A375 (cell line): ENCODE data around the genes ZFYVE1, PAPLN and NUMB.

GRCh38 chr14:71574836-71575405 lies 254.6 kb downstream of the SIPA1L1 start:
- RAMPAGE, long total RNA: no peak

- RAMPAGE, long total RNA: no peak
Measured at GRCh38 chr14:71585949-71586571, 265.8 kb downstream of the SIPA1L1 start.

- RAMPAGE, long total RNA: no peak
Measured at GRCh38 chr14:71918786-71919314, 13.4 kb upstream of the RGS6 start.

DNA sequence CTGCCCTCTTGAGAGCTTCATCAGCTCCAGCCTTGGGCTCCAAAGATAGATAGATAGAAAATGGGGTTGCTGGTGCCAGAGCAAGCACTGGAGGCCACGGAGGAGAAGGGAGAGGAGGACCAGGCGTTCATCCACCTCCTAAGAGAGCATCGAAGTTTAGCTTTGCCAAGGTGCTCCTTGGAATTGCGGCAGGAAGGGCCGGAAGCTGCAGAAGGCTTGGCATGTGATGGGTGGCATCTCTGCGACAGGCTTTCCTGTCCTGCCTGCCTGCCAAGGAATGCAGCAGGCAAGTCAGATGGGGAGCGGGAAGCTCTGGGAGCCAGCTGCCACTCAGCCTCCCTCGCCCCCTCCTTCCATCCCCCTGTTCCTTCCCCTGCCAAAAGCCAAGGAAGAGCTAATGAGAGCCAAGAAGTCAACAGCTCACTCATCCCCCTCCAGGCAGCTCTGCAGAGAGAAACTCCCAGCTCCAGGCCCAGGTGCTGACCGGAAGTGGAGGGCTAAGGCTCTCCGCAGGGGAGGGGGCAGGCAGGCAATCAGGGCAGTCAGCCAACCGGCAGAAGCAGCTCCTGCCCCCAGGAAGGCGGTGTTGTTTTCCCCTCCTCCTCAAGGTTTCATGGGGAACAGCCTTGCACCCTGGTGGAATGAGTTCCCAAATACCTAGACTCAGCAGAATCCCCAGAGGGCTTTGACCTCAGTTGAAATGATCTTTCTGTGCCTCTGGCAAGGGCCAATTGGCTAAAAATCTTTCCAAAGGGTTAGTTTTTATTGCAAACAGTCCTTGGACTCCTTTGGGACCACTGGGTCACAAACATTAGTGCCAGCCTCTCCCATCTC lies 349.3 kb downstream of the DPF3 start:
- RAMPAGE, long total RNA: no peak

- RAMPAGE, long total RNA: no peak
Measured at GRCh38 chr14:72562284-72562624, 331.6 kb downstream of the DPF3 start.

DNA sequence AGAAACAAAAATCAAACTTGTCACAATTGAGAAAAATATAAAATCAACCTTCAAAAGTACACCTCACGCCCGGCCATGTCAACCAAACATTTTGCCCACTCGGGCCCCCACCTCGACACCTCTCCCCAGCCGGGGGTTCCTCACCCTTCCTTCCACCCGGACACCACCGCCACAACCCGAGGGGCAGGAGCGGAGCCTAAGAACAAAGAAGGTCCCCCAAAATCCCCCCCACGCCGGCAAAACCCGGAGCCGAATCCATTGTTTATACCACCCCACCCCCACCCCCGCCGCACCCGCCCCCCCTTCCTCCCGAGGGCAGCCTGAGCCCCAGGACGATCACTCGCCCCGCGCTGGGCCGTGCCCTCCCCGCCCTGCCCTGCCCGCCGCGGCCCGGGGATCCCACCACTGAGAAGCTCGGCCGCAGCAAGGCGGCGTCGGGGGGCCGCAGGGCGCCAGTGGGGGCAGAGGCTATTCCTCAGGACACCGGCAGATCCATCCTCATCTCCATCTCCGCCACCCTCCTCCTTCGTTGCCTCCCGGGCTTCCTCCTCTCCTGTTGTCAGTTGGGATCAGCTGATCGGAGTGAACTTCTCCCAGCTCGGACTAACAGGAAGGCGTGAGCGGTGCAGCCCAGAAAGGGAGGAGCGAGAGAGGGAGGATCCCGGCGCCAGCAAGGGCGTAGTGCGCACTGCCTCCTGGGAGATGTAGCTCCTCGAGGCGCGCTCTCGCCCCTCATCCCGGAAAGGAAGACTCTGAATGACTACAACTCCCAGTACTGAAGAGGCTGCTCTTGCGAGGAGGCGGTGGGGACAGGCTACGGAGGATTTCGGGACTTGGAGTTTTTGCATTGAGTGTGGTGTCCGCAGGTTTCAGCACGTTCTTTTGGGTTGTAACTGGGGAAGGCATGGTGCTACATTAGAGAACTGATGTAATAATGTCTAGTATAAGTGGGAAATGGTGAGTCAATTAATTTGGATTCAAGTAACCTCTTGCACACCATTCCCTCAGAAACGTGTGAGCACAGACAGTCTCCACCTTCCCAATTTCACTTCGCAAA lies at the start of gene ZFYVE1:
Gene ZFYVE1 (minus strand): TSS at position 584 of the 1,057 bp plus-strand sequence.
- RAMPAGE, long total RNA: no peak

- RAMPAGE, long total RNA: no peak
Measured at GRCh38 chr14:73083607-73083908, 25.2 kb downstream of the RBM25 start.

GRCh38 chr14:73129194-73130369 lies 6.7 kb upstream of the PSEN1 start:
- RAMPAGE, long total RNA: no peak

- RAMPAGE, long total RNA: no peak
Measured at GRCh38 chr14:73140650-73141548, 4.6 kb downstream of the PSEN1 start.

GRCh38 chr14:73237019-73237654 lies at the start of gene PAPLN:
PAPLN (plus strand) TSS chr14:73237506.
- RAMPAGE, long total RNA: no peak

DNA sequence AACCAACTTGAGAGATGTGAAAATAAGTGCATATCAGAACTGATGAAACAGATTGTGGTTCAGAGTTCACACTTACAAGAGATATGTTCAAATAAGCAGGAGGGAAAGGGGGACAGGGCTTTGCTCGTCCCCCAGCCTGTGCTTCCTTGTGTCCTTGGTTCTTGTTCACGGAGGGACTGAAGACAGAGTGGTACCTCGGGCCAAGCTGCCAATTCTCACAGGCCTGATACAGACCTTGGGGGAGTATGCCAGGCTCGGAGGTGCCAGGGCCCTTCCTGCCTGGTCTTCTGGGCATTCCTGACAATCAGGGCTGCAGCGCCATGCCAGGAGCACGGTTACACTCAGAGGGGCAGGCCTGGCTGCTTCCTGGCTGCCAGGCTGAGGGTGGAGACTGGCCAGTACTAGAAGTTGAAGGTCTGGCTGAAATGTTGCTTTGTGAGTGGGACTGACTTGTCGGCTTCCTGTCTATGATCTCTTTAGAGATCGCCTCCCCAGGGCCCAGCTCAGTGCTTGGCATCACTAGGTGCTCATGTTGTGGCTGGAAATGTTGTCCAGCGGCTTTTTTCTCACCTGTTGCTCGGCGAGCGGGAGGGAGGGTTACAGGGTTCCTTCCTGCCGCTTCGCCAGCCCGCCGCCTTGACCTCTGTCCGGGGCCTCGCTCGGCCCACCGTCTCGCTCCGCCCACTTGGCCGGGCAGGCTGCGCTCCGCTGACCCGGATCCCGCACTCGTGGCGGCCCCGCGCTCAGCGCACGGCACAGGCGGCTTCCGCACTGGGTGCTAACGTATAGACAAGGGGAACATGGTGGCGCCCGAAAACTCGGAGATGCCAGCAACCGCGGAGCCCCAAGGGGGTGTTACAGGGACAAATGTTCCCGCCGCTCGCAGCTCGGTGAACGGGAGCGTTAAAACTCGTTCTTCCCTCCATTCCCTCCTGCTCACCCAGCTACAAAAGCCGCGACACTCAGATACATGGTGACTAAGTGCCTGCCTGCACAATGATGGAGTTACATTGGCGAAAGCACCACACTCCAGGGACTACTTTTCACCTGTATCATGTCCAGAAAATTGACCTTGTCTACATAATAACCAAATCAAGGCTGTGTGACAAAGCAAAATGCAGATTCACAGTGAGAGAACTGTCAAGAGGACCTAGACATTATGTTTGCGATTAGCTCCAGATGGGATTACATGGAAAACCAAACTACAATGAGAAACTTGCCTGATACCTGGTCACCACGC lies 32.6 kb downstream of the PAPLN start:
- RAMPAGE, long total RNA: no peak

GRCh38 chr14:73457847-73458651 lies at the start of gene NUMB:
NUMB (minus strand) TSS chr14:73458546.
- RAMPAGE, long total RNA: start-site peak on the minus strand at chr14:73458528-73458586, 36 and 11 reads in 2 replicates

- RAMPAGE, long total RNA: no peak
Measured at GRCh38 chr14:73458734-73459030, 336 bp upstream of the NUMB start.

DNA sequence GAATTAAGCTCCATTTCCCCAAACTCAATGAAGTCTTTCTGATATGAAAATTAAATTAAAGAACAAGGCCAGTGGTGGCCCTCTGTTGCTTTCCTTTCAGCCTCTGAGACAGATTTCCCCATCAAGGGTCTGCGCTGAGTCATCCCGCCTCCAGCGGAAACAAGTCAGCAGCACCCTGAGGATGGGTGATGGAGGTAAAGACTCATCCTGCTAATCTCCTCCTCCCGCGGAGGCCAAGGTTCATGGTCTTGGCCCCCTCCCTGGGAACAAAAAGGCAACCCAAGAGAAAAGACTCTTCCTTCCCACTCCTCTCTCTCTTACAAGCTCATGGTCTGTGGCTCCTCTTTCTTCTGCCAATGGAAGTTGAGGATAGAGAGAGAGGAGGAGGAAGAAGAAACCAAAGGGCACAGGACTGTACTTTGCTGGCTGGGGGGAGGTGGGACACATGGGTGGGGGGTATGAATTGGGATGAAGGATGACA lies 9.1 kb upstream of the NUMB start:
- RAMPAGE, long total RNA: no peak

DNA sequence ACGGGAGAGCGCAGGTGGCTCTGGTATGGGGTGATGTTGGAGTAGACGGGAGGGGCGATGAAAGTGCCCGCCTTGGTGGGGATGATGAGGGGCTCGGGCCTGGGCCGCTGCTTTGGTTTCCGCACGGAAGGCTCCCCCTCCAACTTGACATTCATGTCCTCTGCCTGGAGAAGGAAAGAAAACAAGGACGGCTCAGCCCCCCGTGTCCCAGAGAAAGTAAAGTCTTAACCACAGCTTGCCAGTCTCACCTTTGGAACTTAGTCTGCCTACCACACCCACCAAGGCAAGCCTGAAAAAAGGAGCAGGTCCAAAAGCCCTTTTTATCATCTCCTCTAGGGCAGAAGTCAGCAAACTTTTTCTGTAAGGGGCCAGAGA lies 15.6 kb upstream of the PNMA1 start:
- RAMPAGE, long total RNA: no peak

DNA sequence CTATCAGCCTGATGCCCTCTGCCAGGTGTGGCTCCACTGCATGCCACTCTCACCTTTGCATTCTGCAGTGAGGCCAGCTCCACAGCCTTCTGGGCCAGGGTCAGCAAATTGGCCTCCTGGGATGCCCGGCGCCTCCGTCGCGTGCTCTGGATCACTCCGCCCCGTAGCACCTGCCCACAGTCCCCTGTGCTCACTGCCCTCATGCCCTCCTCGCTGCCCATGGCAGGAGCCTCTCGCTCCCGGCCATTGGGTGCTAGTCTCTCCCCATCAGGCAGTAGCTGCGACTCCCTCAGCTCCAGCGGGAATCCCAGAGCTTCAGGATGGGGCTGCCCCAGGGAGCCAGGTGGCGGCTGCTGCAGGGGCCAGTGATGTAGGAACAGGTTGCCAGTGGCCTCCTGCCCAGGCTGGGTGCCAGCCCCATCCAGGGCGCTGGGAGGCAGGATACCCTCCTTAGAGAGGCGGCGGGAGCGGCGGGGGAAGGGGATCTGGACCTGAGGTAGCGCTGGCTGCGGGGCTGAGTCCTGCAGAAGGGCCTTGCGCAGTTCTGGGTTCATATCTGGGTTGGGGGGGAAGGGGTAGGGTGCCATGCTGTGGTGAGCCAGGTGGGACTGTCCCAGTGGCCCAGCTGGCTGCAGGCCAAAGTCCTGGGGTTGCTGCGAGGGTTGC lies 21.5 kb downstream of the MIDEAS start:
- RAMPAGE, long total RNA: no peak

DNA sequence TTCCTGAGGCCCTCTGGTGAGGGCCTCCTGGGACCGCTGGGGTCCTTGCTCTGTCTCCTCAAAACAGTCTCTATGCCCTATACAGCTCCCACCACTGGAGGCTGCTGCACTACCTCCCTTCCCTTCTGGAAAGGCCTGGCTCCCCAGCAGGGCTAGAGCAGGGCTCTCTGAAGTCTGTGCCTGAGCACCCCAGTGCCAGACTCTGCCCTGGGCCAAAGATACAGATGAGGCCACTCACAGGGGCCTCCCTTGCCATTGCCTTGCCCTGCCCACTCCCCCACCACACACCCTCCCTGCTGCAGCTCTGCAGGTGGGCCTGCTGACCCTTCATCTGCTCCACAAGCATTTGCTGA lies 13.6 kb downstream of the MIDEAS start:
- RAMPAGE, long total RNA: no peak

DNA sequence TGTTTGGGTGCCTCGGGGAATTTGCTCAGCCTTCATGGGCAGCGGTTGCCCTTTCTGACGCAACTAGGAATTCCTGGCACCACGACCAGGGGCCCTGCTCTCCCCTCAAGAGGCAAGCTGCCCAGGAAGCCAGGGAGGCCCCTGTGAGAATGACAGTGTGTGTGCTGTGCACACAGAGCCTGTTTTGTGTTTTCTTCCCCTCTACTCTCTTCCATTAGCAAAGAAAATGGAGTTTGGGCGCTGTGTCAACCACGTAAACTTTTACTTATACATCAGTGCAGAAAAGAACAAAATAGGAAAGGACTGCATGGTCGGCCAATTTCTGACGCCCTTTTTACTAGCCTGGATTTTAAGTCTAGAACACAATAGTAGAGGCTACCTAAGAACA lies 18.0 kb upstream of the PTGR2 start:
- RAMPAGE, long total RNA: no peak

DNA sequence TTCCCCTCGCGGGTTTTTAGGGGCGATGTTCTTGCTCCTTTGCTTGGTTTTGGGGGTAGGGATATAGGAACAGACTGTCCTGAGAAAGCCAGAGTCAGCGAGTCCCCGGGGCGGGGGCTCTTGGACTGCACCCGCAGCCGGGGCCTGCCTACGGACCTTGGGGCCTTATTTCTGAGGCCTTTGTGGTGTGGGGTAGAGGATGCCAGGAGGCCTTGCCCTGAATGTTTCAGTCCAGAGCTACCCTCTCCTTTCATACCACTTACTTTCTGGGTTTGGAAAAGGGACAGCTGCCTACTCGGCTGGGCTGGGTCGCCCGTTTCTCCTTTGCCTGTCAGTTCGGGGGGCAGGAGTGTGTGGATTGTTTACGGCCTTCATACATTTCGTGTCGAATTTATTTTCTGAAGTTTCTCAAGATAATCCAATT lies 457 bp downstream of the ZNF410 start:
- RAMPAGE, long total RNA: no peak

DNA sequence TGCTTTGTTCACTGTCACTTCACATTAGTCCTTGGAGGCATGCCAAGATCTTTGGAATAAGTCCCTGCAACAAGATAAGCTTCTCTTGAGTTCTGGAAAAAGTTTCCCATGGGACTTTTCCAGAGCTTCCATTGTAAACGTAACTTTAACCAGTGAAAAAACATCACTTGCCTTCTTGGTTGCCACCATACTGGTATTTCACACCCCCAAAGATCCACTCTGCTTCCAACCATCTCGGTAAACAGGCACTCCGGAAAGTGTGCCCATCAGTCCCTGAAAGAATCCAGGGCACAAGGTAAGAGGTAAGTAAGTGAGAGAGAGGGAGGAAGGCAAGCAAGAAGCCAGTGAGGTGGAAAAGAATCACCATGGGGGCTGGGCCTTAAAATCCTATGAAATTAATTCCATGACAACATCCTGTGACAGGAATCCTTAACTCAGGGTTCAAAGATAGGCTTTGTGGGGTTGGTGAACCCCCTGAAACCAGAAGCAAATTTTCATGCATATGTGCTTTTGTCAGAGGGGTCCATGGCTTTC lies 23.7 kb downstream of the COQ6 start:
- RAMPAGE, long total RNA: no peak